Pulmonary artery (tissue), 1 donor: ENCODE measurements around the gene ABCB11.

DNA sequence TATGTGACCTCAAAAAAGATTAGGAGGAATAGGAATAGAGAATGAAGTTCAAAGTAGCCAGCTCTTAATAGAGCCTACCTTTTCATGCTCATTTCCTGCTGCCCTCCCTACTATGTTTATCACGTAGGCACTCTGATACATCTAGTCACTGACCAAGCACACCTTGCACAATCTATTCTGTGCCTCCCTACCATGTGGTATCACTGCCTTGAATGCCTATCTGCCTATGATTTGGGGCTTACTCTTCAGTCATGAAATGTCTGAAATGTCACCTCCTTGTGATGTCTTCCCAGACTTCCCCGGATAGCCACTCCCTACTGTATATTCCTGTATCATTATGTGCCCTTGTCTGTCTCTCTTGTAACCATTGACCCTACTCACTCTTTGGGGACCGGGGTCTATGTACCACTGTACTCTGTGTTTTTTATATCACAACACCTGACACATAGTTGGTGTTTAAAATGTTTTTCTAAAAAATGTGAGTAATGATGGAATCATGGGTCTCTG lies 102.6 kb upstream of the SCN1A start:
- PRO-cap: no peak

DNA sequence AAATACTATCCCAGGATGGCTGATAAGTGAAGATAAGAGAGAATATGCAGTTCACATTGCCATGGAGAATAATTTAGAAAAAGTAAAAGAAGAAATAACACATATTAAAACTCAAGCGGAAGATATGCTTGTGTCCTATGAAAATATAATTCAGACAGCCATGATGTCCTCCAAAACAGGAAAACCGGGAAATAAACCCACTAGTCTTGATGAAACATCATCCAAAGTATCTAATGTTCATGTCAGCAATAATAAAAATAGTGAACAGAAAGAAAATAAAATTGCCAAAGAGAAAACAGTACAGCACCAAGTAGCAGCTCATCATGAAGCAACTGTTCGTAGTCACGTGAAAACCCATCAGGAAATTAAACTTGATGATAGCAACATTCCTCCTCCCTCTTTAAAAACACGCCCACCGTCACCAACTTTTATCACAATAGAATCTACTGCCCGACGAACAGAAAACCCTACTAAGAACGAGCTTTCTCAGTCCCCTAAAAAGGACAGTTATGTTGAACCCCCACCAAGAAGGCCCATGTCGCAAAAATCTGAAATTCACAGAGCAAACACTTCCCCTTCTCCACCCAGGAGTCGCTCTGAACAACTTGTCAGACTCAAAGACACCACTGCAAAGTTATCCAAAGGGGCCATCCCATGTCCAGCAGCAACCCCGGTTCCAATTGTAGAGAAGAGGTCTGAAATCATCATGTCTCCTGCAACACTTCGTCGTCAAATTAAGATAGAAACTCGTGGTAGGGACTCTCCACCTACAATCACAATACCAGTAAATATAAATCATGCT lies 42.3 kb upstream of the B3GALT1 start:
- PRO-cap: no peak

- PRO-cap: no peak
Measured at GRCh38 chr2:168559054-168559791, 103.2 kb downstream of the CERS6 start.

DNA sequence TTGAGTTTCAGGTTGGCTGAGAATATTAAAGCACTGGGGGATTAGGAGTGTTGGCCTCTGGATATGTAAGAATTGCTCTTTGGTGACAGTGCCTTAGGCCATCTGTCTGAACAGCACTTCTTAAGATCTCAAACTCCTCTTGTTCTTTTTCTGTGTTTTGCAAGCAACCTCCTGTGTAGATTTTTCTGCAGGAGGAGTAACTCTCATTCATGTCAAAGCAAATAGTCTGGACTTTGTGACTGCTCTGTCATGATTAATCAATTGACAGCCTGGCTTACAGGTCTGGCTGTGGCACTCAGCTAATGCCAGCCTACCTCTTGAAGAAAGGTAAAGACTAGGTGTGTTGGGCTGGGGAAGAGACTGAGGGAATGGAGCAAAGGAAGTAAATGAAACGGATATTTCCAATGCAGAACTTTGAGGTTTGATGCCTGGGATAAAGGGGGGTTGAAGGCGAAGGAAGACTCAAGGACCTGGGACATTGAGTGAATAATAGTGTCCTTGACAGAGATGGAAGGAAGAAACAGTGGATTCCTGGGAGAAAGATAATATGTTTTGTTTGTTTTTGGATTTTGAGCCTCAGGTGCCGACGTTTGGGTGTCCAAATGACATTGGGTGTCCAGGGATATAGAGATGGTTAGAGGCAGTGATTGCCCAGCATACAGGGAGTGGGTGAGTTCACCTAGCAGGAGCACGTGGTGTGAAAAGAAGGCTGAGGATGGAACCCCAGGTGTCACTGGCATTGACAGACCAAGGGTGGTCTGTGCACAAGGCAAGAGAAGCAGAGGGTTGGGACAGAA lies 156.8 kb downstream of the CERS6 start:
- PRO-cap: no peak

DNA sequence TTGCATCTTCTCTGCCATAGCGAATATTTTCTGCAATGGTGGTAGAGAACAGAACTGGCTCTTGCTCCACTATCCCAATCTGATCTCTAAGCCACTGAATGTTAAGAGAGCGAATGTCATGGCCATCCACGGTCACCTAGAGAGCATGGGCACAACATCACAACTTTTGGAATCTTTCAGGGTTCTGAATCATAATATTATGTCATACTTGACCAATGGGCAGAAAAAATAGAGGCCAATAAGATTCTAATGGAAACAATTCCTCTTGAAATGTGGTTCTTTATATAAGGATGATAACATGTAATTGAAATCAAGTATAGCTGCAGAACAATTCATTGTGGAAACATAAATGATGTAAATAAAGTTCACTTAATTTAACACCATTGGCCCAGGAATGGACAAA lies 59.2 kb downstream of the ABCB11 start:
- PRO-cap: no peak

- PRO-cap: no peak
Measured at GRCh38 chr2:169030976-169031663, at the start of gene ABCB11. ABCB11 (minus strand) TSS chr2:169031324.

DNA sequence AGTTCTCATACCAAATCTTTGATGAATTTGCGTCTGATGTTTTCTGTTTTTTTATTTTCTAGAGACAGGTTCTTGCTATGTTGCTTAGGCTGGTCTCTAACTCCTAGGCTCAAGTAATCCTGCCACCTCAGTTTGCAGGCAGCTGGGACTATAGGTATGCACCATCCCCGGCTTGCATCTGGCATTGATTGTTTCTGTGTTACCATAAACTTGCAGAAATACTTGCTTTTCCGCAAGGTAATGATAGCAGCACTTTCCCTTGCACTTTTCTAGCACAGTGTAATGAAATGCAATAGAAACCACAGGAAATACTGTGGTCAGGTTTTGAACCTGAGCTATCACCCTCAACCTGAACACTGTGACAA lies 38.2 kb downstream of the DHRS9 start:
- PRO-cap: no peak

DNA sequence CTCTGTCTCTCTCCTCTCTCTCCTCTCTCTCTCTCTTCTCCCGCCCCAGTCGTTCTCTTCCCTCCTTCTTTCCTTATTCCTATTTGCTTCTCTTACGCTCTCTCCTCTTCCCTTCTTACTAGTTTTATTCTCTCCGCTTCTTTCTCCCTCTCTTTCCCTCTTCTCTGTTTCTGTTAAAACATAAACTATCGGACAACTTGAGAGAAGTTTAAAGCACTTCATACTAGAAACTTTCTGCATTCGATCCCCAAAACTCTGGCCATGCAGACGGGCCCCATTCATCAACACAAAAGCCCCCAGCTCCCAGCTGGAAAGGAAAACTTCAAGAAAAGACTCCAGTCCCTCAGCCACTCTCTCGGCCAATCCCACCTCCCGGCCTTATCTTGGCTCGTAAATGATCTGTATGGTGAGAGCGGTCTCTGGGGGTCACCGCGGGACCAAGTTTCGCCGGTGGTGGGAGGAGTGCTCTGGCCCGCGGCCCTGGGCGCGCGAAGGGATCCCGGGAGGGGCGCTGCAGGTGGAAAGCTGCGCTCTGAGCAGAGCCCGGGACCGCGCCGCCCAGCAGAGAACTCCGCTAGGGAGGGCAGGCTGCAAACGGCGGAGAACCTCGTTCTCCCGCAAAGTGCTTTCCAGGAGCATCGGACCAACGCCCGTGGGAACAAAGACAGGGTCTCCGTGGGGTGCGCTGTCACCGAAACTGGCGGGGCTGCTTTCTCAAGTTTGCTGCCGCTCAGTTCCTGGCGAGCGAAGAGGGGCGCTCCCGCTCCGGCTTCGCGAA lies 753 bp downstream of the LRP2 start:
- PRO-cap: no peak

- PRO-cap: no peak
Measured at GRCh38 chr2:169513923-169514309, 4.4 kb downstream of the KLHL41 start.

GRCh38 chr2:169799674-169800058 lies 995 bp downstream of the SSB start:
- PRO-cap: no peak

DNA sequence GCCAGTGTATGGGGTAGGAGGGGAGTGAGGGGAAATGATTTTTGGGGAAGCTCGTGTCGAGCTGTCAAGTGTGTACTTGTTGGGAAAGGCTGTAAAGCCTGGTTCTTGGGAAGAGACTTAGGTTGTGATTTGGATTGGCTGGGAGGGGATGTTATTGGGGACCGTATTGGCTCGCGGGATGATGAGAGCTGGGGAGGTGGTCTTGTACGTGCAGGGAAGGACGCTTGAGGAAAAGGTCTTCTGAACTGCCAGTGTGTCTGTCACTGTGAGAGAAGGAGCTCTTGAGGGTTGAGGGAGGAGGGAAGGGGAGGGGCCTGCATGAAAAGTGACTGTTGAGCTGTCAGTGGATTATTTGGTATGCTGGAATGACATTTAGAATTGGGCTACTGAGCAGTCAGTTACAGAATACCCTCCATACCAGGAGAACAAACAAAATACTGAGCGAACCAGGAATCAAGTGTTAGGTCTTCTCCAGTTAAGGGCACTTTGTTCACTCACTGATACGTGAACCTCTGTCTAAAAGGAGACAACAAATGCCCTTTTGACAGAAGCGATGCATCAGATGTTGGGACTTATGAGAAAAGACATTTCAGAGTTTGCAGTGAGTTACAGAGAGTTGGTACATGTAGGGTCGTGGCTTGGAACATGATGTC lies 1.2 kb downstream of the UBR3 start:
- PRO-cap: no peak

- PRO-cap: no peak
Measured at GRCh38 chr2:170012538-170012866, 165.4 kb upstream of the MYO3B start.

DNA sequence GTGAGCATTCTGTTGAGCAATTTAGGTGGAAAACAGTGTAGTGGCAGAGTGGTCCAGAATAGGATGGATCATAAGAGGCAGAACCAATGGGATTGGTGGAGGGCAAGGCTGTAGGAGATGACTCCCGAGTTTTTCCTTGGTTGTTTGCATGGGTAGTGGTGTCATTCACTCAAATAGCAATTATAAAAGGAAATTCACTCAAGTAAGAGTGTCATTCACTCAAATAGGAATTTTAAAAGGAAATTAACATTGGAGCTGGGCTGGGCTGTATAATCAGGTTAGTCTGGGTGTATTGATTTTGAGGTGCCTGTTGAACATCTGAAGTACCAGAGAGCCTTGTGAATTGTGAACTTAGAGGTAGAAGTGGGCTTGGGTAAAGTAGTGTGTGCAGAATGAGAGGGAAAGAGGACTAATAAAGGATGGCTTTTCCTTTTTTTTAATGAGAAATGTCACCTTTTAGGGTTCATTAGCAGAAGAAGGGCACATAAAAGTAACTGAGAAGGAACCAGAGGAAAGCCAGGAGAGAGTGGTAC lies 152.2 kb upstream of the MYO3B start:
- PRO-cap: no peak

DNA sequence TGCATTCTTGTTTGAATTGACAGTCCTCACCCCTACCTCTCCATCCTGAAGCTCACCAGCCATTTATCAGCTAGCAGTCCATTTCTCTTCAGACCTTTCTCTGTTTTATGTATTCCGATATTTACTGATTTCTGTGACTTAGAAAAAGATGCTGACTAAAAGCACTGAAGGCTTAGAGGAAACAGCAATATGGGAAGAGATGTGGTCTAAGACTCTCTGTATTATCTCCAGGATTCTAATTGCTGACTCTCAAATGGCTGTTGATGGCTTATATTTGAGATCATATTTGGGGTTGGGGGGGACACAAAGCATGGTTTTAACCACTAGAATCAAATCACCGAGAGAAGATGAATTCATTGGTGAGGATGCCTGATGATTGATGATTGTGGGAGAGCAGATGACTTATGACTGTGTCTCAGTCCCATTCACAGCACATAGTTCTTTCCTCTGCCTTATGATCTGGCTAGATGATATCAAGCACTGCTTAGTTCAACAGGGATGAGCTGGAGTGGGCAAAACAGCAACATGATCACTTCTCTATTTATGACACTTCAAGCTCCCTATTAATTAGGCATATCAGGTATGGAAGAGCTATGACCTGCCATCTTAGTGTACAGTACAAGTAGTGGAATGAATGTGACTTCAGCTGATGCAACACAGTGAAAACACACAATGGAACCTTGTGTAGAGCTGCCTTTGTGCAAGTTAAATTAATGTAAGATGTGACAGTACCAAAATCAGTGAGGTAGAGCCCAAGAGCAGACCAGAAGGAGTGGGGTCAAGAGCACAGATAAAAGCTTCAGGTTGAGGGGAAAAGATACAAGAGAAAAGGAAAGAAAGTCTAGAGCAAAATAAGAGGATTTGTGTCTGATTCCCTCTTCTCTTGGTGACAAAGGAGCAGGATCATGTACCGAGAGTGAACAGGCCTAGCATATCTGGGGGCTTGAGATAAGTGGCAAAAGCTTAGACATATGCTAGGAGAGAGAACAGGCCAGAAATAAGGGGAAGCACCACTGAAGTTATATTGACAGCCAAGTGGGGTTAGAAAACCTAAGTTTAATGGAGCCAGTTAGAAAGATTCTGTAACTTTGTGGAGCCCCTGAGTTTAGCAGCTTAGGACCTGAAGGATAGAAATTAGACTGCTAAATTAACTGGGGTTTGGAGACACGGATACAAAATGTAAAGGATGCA lies 93.1 kb upstream of the MYO3B start:
- PRO-cap: no peak

DNA sequence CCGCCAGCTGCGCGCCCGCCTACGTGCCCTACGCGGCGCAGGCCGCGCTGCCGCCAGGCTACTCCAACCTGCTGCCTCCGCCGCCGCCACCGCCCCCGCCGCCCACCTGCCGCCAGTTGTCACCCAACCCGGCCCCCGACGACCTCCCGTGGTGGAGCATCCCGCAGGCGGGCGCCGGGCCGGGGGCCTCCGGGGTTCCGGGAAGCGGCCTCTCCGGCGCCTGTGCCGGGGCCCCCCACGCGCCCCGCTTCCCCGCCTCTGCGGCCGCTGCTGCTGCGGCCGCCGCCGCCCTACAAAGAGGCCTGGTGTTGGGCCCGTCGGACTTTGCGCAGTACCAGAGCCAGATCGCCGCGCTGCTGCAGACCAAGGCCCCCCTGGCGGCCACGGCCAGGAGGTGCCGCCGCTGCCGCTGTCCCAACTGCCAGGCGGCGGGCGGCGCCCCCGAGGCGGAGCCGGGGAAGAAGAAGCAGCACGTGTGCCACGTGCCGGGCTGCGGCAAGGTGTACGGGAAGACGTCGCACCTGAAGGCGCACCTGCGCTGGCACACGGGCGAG lies 1.6 kb downstream of the SP5 start:
- PRO-cap: no peak

- PRO-cap: no peak
Measured at GRCh38 chr2:170972849-170973228, 43.8 kb downstream of the GORASP2 start.

GRCh38 chr2:171049495-171050295 lies 111.0 kb downstream of the TLK1 start:
- PRO-cap: no peak

GRCh38 chr2:171160986-171161657 lies 429 bp upstream of the TLK1 start:
- PRO-cap: bidirectional peak, plus-strand start at chr2:171161084, minus-strand start at chr2:171161181

DNA sequence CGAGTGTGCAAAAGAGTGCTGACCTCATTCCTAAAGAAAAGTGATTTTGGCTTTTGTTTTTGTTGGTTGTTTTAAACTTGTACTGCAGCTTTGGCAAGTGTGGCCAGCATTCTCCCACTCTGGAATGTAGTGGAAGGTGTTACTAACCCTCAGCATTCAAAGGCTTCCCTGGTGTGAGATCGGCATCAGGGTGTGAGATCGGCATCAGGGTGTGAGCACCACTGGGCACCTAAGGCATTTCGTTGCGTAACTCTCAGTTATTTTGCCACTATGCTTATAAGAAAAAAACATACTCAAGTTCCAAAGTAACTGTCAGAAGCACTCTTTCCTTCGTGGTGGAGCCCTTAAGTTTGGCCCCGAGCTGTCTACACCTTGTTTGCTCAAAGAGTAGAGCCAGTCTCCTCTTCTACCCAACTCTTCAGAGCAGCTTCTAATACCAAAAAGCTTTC lies 1.8 kb downstream of the CYBRD1 start:
- PRO-cap: no peak

- PRO-cap: no peak
Measured at GRCh38 chr2:171699712-171700336, 12.6 kb downstream of the DYNC1I2 start.